Anterior vena cava (tissue), 1 donor: ENCODE results near the gene AAMP.

DNA sequence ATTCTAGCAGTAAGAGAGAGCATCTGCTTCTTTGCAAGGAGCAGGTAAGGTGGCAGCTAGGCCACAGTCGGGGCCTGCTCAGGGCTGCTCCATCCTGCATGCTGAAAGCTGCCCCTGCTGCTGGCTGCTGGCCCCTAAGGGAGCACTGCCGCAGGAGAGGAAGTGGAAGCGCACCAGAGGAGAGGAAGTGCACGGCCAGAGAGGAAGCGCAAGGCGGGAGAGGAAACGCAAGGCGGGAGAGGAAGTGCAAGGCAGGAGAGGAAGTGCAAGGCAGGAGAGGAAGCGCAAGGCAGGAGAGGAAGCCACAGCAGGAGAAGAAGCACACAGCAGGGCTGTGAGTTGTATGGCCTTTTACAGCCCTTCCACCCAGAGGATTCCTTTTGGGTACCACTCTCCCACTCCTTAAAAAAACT lies 539.0 kb upstream of the TNP1 start:
- PRO-cap = no peak

DNA sequence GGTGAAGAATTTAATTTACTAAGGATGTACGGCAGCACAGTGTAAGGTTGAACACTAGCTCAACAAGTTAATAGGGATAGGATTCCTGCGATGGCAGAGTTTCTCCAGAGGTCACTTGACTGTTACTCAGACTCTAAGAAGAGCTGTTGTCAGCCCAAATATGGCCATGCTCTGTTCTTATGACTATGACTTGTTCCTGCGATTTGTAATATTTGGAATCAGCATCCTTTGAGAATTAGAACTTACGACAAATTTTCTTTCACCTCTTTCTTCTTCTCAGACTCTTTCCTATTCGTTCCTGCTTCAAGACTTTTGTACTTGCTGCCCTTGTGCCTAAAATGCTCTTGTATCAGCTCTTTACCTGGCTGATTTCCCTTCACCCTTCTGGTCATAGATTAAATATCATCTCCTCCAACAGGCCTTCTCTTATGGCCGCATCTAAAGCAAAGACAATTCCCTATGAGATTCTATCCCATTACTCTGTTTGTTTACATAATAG lies 553.5 kb upstream of the TNP1 start:
- PRO-cap = no peak

- PRO-cap = no peak
Measured at GRCh38 chr2:217681826-217682112, 321.0 kb downstream of the TNS1 start.

DNA sequence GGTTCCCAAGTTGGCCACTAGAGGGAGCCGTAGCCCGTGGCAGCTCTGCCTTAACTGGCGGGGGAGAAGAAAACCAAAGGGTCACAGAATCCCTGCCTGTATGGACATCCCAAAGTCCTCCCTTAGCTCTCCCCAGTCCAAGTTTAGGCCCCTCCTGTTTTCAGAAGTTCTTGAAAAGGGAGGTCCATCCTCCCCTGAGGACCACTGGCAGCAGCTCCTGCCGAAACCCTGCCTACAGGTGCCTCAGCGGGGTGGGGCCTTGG lies 213.5 kb downstream of the TNS1 start:
- PRO-cap = no peak

GRCh38 chr2:217844104-217844460 lies 158.7 kb downstream of the TNS1 start:
- PRO-cap = no peak

- PRO-cap = no peak
Measured at GRCh38 chr2:217887575-217888095, 115.2 kb downstream of the TNS1 start.

DNA sequence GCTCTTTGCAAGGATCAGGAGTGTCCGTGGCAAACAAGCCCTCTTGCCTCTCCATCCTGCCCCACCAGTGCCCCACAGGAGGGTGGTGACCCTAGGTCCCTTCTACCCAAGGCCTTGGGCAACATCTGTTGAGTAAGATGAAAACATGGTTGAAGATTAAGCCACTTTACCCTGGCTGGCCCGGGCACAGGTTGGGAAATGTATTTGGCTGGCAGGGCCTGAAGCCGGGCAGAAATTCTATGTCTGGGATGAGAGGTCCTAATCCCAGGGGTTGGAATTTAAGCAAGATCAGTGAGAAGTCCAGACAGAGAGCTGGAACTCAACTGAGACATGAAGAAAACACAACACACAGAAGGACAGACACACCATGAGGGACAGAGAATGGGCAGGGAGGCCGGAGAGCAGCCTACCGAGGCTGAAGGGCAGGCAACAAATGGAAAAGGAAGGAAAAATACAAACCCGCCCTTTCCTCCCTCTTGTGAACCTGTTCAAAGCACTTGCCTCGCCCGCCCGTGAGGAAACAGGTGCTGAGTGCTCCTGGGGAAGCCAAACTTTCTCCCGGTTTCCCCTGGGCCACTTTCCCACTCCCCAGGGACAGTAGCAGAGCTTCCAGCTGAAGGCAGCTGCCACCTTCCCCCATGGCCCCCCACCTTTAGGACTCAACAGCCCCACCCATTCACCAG lies 86.1 kb downstream of the TNS1 start:
- PRO-cap = no peak

- PRO-cap = bidirectional peak, plus-strand start at chr2:217921035, minus-strand start at chr2:217920914; unidirectional peak, minus-strand start at chr2:217921421
Measured at GRCh38 chr2:217920858-217921817, 81.7 kb downstream of the TNS1 start.

- PRO-cap = no peak
Measured at GRCh38 chr2:217975120-217975546, 27.7 kb downstream of the TNS1 start.

DNA sequence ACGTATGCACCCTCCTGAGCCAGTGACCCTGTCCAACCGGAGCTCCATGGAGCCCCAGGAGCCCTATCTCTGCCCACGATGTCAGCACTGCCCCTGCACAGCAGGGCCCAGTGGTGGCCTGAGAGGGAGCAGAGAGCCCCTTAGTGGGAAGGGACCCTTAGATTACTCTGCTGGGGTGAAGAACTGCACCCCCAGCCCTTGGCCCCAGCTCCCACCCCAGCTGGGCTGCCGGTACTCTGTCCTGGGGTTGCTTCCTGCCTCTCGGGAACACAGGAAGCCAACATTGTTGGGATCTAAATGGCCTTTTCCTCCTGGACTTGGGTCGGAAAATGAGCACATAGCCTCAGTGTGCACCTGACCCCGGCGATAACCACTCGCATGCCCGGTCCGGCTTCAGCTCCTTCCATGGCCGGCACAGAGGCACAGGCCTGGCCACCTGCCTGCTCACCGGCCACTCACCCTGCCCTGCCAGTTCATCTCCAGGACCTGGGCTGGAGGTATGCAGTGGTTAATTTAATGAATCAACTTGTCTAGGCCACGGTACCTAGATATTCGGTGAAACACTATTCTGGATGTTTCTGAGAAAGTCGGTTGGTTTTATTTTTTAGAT lies 19.4 kb downstream of the TNS1 start:
- PRO-cap = no peak

DNA sequence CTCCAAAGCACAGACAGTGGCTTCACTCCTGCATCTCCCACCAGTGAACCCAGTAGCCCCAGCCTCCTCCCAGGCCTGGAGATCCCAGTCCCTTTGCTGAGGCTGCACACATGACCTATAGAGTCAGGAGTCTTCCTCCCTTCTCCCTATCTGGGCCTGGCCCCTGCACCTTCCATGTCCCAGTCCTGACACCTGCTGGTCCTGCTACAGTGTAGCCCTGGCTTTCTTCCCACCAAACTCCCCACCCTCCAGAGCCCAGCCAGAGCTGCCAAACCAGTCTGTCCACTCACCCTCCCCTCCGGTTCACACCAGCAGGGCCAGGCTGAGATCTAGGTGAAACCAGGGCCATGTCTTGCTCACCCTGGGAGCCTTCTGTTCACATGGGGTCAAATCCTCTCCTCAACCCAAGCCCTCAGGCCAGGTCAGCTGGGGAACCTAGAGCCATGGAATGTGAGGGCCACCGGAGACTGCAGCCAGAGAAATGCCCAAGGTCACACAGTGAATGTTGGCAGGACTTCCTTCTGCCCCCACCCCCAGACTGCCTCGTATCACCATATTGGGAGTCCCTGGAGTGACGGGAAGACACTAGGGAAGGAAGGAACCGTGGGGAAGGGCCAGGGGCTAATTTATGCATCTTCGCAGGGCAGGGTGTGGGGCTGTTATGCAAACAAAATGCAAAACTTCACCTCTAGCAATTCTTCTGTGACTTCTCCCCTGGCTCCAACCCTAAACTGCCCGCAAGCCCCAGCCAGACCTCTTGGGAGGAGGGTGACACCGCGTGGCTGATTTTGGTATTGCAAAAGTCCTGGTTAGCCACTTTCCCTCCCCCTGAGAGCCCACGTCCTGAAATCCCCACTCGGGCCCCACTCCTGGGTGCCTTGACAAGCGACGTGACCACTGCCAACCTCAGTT lies 14.6 kb downstream of the TNS1 start:
- PRO-cap = no peak

GRCh38 chr2:218003623-218004538 lies 1.1 kb upstream of the TNS1 start:
- PRO-cap = bidirectional peak, plus-strand start at chr2:218004283, minus-strand start at chr2:218004053

- PRO-cap = no peak
Measured at GRCh38 chr2:218216725-218216887, 383 bp upstream of the ARPC2 start.

GRCh38 chr2:218230804-218231355 lies 13.9 kb downstream of the ARPC2 start:
- PRO-cap = no peak

- PRO-cap = no peak
Measured at GRCh38 chr2:218257016-218257541, 3.7 kb upstream of the GPBAR1 start.

- PRO-cap = bidirectional peak, plus-strand start at chr2:218270343, minus-strand start at chr2:218270124; unidirectional peak, plus-strand start at chr2:218270514; unidirectional peak, plus-strand start at chr2:218270565
Measured at GRCh38 chr2:218269971-218270627, at the start of gene AAMP. TSS of gene AAMP (minus strand) at chr2:218270137.

GRCh38 chr2:218289464-218290709 lies 2.4 kb downstream of the TMBIM1 start:
- PRO-cap = bidirectional peak, plus-strand start at chr2:218290235, minus-strand start at chr2:218290125

DNA sequence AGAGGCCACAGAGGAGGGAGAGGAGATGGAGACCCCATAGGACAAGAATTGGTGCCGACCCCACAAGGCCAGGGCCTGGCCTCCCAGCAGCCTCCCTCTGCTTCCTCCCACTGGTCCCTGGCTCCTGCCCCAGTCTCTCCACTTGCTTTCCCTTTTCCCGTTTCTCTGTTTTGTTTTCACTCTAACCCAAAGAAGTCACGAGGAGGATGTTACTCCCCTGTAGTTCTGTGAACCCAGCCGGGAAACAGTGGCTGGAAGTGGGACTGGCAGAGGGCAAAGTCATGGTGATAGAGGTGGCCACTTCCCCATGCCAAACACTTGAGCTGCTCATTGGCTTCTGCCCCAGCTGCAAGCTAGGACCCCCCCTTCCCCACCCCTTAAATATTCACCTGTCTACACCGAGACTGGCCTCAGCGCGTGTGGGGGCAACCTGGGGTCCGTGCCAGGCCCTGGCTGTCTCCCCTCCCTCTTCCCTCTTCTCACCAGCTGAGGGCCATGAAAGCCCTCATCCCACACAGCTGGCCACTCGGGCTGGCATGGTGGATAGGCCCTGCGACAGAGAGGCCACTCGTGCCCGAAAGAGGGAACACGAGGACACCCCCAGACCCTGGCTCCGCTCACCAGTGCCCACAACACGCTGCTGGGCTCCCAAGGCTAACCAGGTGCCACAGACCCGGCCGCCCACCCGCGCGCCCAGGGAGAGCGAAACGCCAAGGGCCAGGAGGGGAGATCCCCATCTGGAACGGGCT lies 548 bp downstream of the TMBIM1 start:
- PRO-cap = bidirectional peak, plus-strand start at position 250 of the sequence, minus-strand start at position 144 of the sequence

DNA sequence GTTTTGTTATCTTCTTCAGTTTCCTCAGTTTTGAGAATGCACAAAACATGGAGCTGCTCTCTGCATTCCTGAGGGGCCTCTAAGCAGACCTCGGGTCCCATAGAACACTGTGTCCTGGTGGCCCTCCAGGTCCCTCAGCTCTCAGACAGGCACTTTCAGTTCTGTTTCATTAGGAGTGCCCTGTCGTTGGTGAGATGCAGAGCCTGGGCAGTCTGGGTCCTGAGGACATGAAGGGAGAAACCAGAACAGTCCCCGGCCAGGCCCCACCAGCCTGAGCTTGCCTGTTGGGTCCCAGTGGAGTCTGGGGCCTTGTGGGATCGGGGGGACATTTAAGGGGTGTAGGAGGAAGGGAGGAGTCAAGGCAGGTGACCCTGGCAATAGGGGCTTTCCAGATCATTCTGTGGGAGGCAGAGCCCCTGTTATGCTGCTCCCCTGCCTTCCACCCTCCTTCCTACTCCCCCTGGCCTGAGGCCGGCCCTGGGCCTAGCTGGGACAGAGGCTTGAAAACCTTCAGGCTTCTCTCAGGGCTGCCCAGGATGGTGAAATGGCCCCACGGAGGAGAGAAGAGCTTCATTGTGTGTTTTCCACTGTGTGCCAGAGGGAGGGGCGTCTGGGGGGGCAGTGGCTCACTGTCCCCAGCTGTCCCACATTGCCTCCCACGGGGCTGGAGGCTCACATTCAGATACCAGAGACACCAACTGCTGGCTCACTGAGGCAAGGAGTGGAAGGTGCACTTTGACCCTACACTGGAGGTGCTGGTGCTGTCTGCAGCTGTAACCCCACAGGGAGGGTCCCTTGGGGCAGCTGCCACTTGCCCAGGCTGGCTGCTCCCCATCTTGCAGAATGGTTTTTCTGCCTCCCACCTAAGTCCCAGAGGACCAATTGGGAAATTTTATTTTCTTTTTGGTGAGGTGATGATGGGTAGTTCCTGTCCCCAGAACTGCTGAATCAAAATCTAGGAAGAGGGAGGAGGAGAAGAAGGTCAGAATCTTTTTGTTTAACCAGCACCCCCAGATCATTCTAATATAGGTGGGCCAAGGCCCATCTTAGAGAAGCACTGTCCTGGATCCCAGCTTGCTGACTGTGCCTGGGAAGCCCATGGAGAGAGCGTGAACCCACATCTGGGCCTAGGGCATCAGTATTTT lies 26.5 kb upstream of the CATIP start:
- PRO-cap = no peak

- PRO-cap = no peak
Measured at GRCh38 chr2:218369238-218369864, 12.7 kb downstream of the CATIP start.